Measurements from ENCODE around the genes ZSCAN10, ZNF263, C16orf90 and DNASE1.

- PRO-cap, 2 experiments = peak in 1 of 2 experiments; most common plus-strand start chr16:3075252 (in 1); most common minus-strand start chr16:3075044 (in 1)
Observed at GRCh38 chr16:3074727-3075508, 9.5 kb downstream of the IL32 start.

GRCh38 chr16:3099026-3099541, at the start of gene ZSCAN10:
TSS of gene ZSCAN10 (minus strand) at chr16:3099294.
- PRO-cap, 2 experiments = no peak in any of the 2 experiments

GRCh38 chr16:3143103-3144472, 8.8 kb downstream of the ZNF213 start:
- PRO-cap, 2 experiments = no peak in any of the 2 experiments

DNA sequence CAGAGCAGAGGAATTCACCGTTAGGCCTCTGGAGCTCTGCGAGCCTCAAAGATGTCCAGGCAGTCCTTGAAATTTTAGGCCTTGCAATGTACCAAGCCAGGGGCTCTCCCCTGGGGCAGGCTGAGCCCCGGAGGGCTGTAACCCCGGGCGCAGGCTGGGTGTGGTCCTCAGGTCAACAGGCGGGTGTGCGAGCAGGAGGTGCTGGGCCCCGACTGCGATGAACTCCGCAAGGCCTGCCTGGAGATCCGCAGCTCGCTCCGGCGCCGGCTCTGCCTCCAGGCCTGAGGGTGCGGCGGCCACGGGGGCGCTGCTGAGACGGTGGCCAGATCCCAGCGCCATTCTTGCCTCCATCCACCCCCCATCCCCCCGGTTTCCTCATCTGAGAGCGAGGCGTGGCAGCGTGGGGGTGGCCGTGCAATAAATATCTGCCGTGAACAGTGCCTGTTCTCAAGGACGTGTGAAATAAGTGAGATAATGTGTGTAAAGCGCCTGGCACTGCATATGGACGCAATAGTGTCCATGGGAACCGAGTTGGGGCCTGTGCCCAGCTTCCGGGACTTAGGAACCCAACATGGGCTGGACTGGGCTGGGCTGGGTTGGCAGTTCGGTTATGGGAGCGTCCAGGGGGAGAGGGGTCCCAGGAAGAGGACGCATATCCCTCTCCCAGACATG, 14.8 kb downstream of the ZNF213 start:
- PRO-cap, 2 experiments = no peak in any of the 2 experiments

GRCh38 chr16:3171383-3172660, 37.0 kb downstream of the ZNF213 start:
- PRO-cap, 2 experiments = no peak in any of the 2 experiments

- PRO-cap, 2 experiments = no peak in any of the 2 experiments
Observed at GRCh38 chr16:3182523-3183202, 47.8 kb downstream of the ZNF213 start.

- PRO-cap, 2 experiments = no peak in any of the 2 experiments
Observed at GRCh38 chr16:3188696-3189813, 45.9 kb downstream of the ZNF200 start.

DNA sequence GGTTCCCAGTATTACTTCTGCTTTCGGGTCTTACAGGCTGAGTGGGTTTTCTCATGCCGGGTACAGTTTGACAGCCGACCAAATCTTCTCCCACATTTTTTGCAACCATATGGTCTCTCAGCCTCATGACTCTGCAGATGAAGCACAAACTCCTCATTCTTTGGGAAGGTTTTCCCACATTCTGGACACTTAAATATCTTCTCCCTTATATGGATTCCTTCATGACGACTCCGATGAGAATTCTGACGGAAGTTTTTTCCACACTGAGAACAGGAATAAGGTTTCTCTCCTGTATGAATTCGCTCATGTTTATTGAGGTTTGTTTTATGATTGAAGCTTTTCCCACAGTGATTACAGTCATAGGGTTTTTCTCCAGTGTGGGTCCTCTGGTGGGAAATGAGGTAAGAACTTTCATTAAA, 11.1 kb downstream of the ZNF200 start:
- PRO-cap, 2 experiments = no peak in any of the 2 experiments

GRCh38 chr16:3282148-3282696, 1.1 kb upstream of the ZNF263 start:
- PRO-cap, 2 experiments = peak in 1 of 2 experiments; most common plus-strand start chr16:3282616 (in 1)

GRCh38 chr16:3283130-3284257, at the start of gene ZNF263:
TSS of gene ZNF263 (plus strand) at chr16:3283491.
- PRO-cap, 2 experiments = peak in 2 of 2 experiments; most common plus-strand start chr16:3283503 (in 2); most common minus-strand start chr16:3283276 (in 2)

GRCh38 chr16:3468193-3468577, 24.7 kb downstream of the NAA60 start:
- PRO-cap, 2 experiments = no peak in any of the 2 experiments

- PRO-cap, 2 experiments = no peak in any of the 2 experiments
Observed at GRCh38 chr16:3495204-3495758, at the start of gene C16orf90. TSS of gene C16orf90 (minus strand) at chr16:3495489.

GRCh38 chr16:3541997-3542745, 35.0 kb downstream of the NLRC3 start:
- PRO-cap, 2 experiments = no peak in any of the 2 experiments

GRCh38 chr16:3588823-3590060, 12.0 kb upstream of the NLRC3 start:
- PRO-cap, 2 experiments = no peak in any of the 2 experiments

GRCh38 chr16:3645797-3646153, 8.7 kb upstream of the DNASE1 start:
- PRO-cap, 2 experiments = no peak in any of the 2 experiments

DNA sequence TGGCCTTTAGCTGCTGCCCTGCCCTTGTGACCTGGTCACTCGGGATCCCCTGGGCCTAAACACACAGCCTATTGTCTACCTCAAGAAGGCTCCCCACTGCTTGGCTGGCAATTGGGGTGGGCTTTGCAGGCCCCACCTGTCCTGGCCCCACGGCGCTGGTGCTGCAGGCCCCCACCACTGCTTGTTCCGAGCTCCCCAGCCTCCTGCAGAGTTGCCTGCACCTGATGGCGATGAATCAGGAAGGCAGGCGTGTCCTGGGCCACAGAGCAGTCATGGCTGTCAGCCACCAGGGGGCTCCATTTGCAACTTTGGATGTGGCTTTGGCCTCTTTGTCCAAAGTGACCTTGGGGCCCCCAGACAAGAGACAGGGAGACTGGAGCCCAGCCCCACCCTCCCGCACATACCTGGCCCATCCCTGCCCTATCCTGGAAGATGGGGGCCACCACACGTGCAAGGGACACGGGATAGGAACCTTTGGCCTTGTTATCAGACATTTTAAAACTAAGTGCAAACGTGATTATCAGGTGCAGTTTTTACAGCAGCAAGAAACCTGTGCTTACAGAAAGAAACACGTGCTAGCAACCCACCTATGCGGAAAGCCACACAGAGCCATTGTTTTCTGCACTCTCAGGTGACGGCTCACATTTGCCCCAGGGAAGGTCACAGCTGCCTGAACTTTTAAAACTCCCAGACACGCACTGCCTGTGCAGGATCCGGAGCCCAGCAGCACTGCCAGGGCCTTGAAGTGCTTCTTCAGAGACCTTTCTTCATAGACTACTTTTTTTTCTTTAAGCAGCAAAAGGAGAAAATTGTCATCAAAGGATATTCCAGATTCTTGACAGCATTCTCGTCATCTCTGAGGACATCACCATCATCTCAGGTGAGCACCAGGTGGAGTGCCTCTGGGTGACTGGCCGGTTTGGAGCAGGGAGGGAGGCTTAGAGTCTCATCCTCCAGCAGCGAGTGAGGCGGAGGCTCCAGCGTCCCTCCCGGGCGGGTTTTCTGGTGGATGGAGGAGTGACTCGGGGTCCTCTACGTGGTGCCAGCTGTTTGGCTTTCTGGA, at the start of gene DNASE1:
TSS of gene DNASE1 (plus strand) at position 527 of the 1,063 bp plus-strand sequence.
- PRO-cap, 2 experiments = no peak in any of the 2 experiments

DNA sequence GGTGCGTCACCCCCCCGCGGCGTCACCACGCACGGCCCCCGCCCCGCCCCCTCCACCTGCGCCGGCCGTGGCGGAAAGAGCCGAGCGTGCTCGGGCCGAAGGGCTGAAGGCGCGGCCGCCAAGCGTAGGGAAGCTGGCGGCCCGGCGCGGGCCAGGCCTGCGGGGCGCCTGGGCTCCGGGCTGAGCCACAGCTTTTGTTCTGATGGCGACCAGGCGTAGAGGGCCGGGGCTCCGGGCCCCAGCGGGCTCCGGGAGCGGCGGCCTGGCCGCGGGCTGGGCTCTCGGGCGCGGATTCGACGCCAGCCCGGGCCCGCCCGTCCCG, 234 bp upstream of the CREBBP start:
- PRO-cap, 2 experiments = peak in 2 of 2 experiments; most common plus-strand start position 87 of the sequence (in 1)

DNA sequence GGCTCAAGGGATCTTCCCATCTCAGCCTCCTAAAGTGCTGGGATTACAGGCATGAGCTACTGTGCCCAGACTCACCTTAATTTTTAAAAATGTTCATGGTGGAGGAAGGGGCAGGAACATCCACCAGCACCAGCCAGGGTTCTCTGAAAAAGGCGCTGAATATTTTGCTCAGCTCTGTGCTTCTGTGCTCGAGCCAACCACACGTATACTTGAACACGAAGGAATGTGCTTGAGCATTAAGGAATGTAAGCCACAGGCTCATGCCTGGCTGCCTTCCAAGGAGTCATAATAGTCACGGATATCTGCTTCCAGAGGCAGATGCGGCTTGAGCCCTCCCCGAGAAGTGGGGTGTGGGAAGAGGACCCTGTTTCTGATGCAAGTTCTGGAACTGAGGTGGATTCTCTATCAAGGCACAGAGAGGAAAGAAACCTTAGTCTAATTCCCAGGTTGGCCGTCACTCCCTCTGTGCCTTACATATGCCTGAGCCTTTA, 65.6 kb upstream of the CREBBP start:
- PRO-cap, 2 experiments = no peak in any of the 2 experiments

DNA sequence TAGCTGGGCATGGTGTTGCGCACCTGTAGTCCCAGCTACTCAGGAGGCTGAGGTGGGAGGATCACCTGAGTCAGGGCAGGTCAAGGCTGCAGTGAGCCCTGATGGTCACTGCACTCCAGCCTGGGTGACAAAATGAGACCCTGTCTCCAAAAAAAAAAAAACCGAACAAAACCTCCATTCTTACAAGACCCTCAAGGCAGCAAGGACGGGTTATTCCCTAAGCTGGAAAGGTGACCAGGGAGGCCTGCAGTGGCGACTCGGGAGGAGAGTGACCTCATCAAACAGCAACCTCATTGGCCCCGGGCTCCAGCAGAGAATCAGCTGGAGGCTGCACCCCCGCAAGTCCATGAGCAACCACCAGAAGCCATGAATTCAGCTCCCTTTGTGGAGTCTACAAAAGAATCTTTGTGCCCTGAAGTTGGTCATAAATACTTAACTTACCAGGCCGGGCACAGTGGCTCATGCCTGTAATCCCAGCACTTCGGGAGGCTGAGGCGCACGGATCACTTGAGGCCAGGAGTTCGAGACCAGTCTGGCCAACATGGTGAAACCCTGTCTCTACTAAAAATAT, 80.9 kb upstream of the CREBBP start:
- PRO-cap, 2 experiments = no peak in any of the 2 experiments

GRCh38 chr16:4093804-4094127, 22.5 kb downstream of the ADCY9 start:
- PRO-cap, 2 experiments = no peak in any of the 2 experiments